ENCODE measurements around the genes BCL3 and ZNF296.

- RRBS: 4% methylated on average over 8 of the region's 18 CpGs
These were observed 1.2 kb upstream of the BCL3 start for GRCh38 chr19:44747303-44747630.

GRCh38 chr19:44748360-44748829, at the start of gene BCL3:
TSS of gene BCL3 (plus strand) at chr19:44748708.
- RRBS: 1% methylated on average over 12 of the region's 48 CpGs

GRCh38 chr19:44761053-44761451, 12.5 kb downstream of the BCL3 start:
- RRBS: no CpG with 5 or more reads among the region's 7 CpGs

DNA sequence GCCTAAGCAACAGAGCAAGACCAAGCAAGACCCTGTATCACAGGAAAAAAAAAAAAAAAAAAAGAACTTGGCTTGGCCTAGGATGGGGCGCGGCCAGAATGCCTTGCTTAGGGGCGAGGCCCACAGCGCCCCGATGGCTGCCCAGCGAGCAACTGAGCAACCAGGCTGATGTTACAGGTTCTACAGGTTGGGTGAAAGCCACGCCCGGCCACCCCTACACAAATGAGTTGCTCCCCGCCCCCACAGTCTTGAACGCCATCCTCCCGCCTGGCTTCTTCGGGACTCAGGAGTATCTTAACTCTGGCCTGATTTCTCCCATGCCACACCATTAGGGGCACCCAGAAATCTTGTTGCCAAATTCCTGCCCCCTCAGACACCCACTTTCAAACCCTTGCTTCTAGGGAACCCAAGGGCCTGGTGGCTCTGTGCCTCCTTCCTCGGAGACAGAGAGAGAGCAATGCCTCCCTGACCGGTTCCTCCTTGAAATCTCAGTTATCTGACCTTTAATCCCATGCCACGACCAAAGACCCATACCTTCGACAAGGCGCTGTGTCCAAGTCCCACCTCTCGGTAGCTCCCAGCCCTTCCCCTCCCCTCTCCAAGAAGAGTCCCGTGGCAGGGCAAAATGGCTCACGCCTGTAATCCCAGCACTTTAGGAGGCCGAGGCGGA, 1.2 kb upstream of the CBLC start:
- RRBS: no CpG with 5 or more reads among the region's 22 CpGs

DNA sequence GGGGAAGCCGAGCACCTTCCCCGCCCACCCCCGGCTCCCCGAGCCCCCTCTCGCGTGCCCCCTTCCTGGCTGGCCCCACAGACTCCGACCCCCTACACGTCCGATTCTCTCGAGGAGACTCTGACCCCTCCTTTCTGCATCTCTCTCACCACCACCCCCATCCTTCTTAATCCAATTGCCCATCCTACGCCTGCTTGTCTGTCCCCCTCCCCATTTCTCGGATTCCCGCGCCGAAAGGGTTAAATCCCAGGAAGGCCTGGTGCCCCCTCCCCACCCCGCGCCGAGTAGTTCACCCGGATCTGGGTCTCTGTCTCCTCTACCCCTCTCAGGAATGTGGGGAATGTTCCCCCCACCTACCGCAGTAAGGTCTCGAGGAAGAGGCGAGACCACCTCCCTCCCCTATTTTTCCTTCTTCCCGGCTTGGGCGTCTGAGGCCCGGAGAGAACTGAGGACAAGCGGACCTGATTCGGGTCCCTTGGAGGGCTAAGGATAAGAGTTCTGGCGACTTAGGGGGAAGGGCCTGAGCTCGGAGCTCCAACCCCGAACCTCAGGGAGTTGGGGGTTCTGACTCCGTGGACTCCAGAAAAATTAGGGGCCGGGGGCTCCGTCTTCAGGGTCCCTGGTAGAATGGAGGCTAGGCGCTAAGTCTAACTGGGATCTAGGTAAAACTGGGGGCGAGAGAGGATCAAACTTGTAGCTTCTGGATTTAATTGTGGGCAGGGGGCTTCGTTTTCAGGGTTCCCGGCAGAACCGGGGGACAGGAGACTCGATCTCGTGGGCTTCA, 771 bp downstream of the NECTIN2 start:
- RRBS: 10% methylated on average over 3 of the region's 40 CpGs

- RRBS: no CpG with 5 or more reads among the region's 23 CpGs
These were observed 2.7 kb downstream of the NECTIN2 start for GRCh38 chr19:44848579-44849455.

GRCh38 chr19:44902866-44903438, 2.6 kb upstream of the APOE start:
- RRBS: no CpG with 5 or more reads among the region's 17 CpGs

DNA sequence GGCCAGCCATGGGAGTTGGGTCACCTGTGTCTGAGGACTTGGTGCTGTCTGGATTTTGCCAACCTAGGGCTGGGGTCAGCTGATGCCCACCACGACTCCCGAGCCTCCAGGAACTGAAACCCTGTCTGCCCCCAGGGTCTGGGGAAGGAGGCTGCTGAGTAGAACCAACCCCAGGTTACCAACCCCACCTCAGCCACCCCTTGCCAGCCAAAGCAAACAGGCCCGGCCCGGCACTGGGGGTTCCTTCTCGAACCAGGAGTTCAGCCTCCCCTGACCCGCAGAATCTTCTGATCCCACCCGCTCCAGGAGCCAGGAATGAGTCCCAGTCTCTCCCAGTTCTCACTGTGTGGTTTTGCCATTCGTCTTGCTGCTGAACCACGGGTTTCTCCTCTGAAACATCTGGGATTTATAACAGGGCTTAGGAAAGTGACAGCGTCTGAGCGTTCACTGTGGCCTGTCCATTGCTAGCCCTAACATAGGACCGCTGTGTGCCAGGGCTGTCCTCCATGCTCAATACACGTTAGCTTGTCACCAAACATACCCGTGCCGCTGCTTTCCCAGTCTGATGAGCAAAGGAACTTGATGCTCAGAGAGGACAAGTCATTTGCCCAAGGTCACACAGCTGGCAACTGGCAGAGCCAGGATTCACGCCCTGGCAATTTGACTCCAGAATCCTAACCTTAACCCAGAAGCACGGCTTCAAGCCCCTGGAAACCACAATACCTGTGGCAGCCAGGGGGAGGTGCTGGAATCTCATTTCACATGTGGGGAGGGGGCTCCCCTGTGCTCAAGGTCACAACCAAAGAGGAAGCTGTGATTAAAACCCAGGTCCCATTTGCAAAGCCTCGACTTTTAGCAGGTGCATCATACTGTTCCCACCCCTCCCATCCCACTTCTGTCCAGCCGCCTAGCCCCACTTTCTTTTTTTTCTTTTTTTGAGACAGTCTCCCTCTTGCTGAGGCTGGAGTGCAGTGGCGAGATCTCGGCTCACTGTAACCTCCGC, 1.1 kb upstream of the APOE start:
- RRBS: no CpG with 5 or more reads among the region's 22 CpGs

- RRBS: no CpG with 5 or more reads among the region's 12 CpGs
These were observed 1.9 kb downstream of the APOE start for GRCh38 chr19:44907519-44907970.

DNA sequence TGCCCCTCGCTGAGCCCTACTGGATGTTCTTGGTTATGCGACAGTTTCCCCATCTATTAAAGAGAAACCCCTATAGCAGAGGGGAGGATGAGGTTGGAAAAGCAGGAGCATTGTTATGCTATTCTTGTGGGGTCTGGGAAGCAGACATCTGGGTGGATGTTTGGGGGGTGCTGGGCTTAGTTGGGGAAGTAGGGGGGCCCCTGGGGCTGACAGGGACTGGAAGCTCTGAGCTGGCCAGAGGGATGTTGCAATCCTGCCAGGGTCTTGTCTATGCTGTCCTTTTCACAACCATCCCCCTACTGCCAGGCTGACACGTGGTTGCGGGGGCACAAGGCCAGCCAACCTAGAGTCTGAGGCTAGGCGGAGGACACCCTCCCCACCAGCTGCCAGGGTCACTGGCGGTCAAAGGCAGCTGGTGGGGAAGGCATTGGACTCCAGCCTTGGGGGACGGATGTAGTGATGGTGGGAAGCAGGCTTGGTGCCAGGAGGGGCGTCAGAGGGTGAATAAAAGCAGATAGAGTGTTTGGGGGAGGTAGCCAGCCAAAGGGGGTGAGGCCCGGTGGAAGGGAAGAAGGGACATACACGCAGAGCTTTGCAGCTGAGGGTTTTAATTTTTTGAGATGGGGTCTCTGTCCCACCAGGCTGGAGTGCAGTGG, 1.6 kb upstream of the APOC1 start:
- RRBS: no CpG with 5 or more reads among the region's 10 CpGs

DNA sequence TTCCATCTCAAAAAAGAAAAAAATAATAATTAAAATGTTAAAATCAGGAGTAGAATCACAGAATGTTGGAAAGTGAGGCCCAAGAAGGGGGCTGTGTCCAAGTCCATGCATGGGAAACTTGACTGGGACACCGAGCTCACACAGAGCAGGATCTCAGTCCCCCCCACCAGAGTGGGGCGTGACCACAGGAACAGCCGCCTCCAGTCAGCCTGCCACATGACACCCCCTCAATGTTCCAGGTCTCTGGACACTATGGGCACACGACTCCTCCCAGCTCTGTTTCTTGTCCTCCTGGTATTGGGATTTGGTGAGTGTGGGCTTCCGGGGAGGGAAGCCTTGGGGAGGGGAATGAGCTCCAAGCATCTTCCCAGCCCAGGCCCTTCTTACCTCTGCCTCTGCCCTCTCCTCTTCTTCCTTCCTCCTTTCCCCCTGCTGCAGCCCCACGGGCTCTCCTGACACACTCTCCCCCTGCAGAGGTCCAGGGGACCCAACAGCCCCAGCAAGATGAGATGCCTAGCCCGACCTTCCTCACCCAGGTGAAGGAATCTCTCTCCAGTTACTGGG, 2.5 kb downstream of the APOC2 start:
- RRBS: no CpG with 5 or more reads among the region's 7 CpGs

DNA sequence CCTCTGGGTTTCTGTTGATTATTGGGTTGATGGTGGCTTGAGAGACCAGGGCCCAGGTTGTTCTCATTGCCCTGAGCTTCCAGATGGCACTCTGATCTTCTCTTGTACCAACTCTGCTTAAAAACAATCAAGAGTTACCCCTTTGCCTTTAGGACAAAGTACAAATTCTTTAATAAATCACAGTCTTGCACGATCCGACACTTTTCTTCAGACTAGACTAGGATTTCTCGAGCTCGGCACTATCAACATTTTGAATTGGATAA, 1.4 kb downstream of the CLPTM1 start:
- RRBS: no CpG with 5 or more reads among the region's 4 CpGs

GRCh38 chr19:45075985-45076871, at the start of gene ZNF296:
TSS of gene ZNF296 (minus strand) at chr19:45076478.
- RRBS: 7% methylated on average over 10 of the region's 84 CpGs

GRCh38 chr19:45264931-45265130, 13.8 kb downstream of the MARK4 start:
- RRBS: 95% methylated on average over 2 of the region's 5 CpGs

DNA sequence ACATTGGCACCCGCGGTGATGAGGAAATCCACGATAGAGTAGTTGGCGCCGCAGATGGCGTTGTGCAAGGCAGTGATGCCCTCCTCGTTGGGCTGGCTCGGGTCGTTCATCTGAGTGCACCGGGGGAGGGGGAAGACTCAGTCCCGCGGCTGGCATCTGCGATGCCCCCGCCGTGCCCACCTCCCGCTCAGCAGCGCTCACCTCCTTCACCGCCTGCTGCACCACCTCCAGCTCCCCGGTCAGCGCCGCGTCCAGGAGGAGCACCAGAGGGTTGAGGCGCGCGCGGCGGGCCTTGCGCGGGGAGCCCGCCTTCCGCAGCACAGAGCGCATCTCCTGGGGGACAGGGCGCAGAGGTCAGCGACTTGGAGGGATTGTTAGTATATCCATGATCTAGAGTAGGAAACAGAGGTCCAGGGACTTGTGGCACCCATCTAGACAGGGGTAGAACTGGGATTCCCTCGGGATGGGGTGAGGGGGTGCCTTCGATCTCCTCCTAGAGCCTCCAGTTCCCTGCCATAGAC, 15.5 kb upstream of the ERCC2 start:
- RRBS: 10% methylated on average over 2 of the region's 36 CpGs

DNA sequence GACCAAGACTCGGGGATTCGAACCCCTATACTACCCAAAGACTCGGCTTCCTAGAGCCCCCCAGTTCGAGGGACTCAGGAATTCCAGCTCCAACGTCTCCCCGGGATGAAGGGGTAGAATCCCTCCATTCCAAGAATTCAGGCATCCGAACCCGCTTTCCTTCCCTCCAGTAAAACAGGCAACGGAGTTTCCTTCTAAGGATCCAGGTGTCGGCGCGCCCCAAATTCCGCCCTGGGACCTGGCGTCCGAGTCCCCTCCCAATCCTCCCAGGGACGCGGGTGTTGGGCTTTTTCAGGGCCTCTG, 245 bp downstream of the PPP1R13L start:
- RRBS: no CpG with 5 or more reads among the region's 17 CpGs

- RRBS: 6% methylated on average over 4 of the region's 17 CpGs
These were observed 563 bp upstream of the POLR1G start for GRCh38 chr19:45405942-45406220.

DNA sequence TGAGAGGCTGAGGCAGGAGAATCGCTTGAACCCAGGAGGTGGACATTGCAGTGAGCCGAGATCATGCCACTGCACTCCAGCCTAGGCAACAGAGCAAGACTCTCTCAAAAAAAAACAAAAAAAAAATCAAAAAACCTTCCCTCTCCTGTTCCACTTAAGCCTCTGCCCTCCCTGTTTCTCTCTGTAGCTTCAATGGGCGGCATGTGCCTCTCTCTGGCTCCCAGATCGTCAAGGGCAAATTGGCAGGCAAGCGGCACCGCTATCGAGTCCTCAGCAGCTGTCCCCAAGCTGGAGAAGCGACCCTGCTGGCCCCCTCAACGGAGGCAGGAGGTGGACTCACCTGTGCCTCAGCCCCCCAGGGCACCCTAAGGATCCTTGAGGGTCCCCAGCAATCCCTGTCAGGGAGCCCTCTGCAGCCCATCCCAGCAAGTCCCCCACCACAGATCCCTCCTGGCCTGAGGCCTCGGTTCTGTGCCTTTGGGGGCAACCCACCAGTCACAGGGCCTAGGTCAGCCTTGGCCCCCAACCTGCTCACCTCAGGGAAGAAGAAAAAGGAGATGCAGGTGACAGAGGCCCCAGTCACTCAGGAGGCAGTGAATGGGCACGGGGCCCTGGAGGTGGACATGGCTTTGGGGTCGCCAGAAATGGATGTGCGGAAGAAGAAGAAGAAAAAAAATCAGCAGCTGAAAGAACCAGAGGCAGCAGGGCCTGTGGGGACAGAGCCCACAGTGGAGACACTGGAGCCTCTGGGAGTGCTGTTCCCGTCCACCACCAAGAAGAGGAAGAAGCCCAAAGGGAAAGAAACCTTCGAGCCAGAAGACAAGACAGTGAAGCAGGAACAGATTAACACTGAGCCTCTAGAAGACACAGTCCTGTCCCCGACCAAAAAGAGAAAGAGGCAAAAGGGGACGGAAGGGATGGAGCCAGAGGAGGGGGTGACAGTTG, 1.8 kb downstream of the POLR1G start:
- RRBS: no CpG with 5 or more reads among the region's 17 CpGs

DNA sequence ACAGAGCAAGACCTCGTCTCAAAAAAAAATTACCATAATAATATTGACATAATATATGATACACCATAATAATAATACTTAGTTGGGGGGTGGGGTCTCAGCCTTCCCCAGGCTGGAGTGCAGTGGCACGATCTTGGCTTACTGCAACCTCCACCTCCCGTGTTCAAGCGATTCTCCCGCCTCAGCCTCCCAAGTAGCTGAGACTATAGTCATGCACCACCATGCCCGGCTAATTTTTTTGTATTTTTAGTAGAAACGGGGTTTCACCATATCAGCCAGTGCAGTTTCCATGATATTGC, 7.1 kb upstream of the ERCC1 start:
- RRBS: no CpG with 5 or more reads among the region's 7 CpGs

- RRBS: 2% methylated on average over 15 of the region's 42 CpGs
These were observed 16.4 kb upstream of the FOSB start for GRCh38 chr19:45451057-45452222.

Measured in AG09309 (cell line).